BE2C (cell line): ENCODE data around the gene KRTAP10-5.

GRCh38 chr21:43766610-43767337 is 9.3 kb downstream of the CSTB start:
- RRBS: no CpG with 5 or more reads among the region's 27 CpGs

DNA sequence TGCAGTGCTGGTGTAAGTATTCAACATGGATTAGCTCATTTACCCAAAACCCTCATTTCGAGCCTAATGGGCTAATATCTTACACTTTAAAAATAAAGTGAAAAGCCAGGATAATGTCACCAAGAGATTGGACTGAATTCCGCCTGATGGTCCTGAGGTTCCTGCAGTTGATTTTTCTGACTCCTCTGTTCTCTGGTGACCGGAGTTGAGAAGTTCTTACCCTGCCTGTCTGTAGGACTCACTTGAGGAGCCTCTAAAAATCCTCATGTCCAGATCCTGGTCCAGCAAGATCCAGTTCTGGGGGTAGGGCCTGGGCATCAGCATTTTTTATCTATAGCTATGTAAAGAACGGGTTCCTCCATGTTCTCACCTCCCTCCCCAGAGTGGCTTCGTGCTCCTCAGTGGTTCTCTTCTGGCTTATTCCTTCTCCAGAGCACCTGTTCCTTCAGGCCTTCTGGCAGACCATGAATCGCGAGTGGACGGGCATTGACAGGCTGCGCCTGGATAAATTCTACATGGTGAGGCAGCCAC is 3.6 kb downstream of the RRP1 start:
- RRBS: no CpG with 5 or more reads among the region's 9 CpGs

GRCh38 chr21:43854958-43855742 is 9.9 kb upstream of the AGPAT3 start:
- RRBS: 85% methylated on average over 3 of the region's 18 CpGs

DNA sequence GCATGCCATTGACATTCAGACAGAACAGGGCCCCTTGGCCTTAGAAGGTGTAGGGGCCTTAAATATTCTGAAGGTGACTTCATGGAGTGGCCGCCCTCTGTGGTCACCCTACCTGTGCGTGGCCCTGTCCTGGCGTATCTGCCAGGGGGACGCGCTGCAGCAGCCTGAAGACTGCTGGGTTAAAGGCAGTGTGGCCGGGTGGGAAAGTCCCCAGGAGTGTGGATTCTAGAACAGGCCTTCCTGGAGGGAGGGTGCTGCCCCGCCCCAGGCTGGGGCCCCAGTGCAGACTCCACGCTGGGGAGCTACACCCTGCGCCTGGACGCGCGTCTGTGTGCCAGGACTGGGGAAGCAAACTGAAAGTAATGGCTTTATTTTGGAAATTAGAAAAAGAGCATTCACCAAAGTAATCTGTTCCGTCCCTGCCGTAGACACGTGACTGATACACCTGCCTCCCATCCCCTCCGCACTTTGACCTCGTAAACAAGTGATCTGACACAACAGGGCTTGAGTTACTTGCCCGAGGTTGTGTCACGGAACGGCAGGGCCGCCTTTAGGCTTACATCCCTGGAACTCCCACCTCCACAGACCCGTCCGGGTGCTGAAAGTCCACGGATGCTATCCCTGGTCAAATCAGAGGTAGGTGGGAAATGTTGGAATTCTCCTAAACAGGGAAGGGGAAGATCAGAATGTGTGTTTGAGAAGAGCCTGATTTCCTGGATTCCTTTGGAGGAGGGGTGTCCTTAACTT is 1.9 kb downstream of the AGPAT3 start:
- RRBS: no CpG with 5 or more reads among the region's 24 CpGs

- RRBS: no CpG with 5 or more reads among the region's 13 CpGs
Observed at GRCh38 chr21:43909851-43910349, 44.9 kb downstream of the AGPAT3 start.

DNA sequence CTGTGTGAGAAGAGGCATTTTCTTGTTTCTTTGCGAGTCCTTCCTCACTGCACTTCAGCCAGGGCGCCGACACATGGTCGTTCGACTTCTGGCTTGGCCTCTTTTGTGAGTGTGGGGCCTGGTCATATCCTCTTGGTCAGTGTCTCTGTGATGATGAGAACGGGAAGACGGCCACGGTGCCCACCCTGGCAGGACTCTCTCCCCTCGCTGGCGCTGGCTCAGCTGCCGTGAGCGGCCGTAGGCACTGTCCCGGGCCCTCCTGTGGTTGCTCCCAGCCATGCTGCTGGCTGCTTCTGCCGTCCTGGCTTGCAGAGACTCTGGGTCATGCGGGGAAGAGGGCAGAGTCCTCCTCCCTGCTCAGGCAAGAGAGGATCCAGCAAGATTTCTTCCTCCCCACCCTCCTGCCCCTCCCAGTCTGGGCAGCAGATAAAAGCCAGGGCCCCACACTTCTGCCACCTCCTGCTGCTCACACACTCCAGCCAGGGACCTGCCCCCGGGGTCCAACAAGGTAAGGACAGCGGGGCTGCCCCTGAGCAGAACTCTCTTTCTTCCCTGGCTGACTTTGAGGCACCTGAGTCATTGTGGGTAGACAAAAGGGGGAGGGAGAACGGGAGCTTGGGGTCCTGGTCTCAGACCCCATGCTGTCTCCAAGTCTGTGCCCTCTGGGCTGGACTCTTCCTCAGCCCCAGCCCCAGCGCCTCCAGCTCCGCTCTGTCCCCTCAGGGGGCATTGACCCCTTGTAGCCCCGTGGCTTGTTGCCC is 60.1 kb downstream of the AGPAT3 start:
- RRBS: no CpG with 5 or more reads among the region's 22 CpGs

- RRBS: no CpG with 5 or more reads among the region's 4 CpGs
Observed at GRCh38 chr21:43962887-43963349, 49.2 kb upstream of the TRAPPC10 start.

DNA sequence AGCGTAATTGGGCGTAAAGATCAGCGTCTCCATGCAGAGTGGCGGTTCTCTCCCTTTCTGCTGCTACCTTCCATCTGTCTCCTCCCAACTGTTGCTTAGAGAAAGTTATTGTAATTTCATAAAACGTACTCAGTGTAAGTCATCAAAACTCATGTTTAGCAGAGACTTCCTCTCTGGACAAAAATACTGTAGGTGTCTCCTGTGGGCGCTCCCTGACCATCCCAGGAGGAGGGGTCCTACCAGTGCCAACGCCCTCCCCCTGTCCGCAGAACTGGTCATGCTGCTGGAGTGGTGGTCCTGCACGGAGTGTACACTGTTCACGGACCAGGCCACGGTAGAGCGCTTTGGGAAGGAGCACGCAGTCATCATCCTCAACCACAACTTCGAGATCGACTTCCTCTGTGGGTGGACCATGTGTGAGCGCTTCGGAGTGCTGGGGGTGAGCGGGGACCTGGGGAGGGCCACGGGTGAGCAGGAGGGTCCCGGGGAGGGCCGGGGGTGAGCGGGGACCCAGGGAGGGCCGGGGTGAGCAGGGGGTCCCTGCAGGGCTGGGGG is 44.4 kb upstream of the TRAPPC10 start:
- RRBS: no CpG with 5 or more reads among the region's 23 CpGs

DNA sequence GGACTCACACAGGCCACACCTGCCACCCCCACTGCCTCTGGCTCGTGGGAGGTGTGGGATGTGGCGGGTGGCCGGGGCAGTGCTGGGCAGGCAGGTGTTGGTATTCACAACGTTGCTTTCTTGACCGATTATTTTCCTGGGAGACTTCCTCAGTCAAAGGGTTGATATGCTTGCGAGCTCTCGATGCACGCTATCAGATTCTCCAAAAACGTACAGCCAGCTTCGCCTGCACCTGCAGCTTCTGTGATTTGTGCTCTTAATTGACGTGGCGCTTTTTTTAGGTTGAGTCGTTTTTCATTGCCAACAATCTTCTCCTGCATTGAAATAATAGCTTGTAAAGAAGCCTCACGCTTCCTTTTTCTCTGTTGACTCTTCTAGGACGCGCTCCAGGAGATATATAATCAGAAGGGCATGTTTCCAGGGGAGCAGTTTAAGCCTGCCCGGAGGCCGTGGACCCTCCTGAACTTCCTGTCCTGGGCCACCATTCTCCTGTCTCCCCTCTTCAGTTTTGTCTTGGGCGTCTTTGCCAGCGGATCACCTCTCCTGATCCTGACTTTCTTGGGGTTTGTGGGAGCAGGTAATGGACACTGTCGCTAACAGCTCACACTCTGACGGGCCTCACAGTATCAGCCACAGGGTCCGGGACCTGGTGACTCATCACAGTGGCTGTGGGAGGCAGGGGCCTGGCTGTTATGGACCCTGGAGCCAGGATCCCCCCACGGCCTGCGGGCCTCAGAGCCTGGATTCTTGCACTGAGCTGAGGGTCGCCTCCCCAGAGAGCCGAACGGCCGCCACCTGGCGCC is 31.3 kb upstream of the TRAPPC10 start:
- RRBS: no CpG with 5 or more reads among the region's 30 CpGs

- RRBS: 91% methylated on average over 7 of the region's 46 CpGs
Observed at GRCh38 chr21:43982058-43983028, 29.8 kb upstream of the TRAPPC10 start.

GRCh38 chr21:43984938-43985918 is 26.9 kb upstream of the TRAPPC10 start:
- RRBS: no CpG with 5 or more reads among the region's 38 CpGs

- RRBS: no CpG with 5 or more reads among the region's 12 CpGs
Observed at GRCh38 chr21:44055420-44056437, 43.6 kb downstream of the TRAPPC10 start.

DNA sequence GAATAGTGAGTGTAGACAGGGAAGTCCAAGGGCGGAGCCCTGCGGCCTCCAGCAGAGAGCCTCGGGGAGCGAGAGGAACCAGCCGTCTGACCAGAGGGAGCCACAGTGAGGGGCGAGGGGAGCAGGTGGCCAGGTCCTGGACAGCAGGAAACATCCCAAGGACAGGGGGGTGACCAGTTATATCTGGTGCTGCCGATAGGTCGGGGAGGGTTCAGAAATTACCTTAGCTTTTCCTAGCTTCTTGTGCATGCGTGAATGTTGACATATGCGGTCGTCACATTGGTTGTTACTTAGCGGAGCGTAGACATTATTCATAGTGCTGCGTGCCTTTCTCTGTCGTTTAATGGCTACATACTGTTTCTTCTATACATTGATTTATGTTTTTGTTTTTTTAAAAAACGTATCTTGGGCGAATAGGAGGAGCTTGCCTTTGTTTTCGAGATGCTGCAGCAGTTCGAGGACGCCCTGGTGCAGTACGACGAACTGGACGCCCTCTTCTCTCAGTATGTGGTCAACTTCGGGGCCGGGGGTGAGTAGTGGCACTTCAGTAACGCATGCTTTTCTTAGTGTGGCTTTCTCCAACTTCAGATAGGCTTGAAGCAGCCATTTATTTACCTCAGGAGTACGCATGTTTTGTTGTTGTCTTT is 46.7 kb downstream of the TRAPPC10 start:
- RRBS: no CpG with 5 or more reads among the region's 27 CpGs

DNA sequence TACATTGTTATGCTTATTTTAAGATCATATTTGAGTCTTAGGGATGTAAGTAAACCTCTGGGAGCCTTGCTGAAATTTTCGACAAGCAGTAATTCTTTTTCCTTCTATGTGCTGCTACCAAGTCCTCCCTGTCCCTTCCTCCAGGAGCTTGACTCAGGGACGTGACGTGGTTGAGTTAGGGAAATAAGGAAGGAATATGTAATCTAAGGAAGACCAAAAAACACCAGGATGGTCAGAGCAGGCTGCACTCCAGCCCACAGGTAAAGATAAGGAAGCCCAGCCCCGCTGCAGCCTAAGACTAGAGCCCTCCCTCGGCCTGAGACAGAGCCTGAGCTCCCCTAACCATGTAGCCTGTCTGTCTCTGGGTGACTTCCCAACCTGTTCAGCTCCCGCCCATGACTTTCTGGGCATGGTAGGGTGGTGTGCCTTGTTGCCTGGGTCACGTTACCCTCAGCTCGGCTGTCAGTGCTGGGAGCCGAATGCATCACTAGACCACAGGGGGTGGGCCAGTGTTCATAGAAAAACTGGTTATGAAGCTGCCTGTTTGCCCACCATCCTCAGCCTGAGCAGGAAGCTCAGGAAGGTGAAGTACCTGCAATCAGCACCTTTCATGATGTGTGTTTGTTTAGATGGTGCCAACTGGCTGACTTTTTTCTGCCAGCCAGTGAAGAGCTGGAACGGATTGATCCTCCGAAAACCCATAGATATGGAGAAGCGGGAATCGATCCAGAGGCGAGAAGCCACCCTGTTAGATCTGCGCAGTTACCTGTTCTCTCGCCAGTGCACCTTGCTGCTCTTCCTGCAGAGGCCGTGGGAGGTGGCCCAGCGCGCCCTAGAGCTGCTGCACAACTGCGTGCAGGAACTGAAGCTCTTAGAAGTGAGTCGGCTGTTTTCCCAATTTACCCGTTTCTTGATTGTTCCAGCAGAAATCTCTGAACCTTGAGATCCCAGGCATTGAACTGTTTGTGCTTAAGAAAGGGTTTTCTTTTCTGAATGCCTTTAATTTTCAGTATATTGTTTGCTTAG is 44.0 kb upstream of the PWP2 start:
- RRBS: no CpG with 5 or more reads among the region's 22 CpGs

- RRBS: no CpG with 5 or more reads among the region's 25 CpGs
Observed at GRCh38 chr21:44082571-44083442, 24.4 kb upstream of the PWP2 start.

- RRBS: no CpG with 5 or more reads among the region's 29 CpGs
Observed at GRCh38 chr21:44089134-44090210, 17.7 kb upstream of the PWP2 start.

DNA sequence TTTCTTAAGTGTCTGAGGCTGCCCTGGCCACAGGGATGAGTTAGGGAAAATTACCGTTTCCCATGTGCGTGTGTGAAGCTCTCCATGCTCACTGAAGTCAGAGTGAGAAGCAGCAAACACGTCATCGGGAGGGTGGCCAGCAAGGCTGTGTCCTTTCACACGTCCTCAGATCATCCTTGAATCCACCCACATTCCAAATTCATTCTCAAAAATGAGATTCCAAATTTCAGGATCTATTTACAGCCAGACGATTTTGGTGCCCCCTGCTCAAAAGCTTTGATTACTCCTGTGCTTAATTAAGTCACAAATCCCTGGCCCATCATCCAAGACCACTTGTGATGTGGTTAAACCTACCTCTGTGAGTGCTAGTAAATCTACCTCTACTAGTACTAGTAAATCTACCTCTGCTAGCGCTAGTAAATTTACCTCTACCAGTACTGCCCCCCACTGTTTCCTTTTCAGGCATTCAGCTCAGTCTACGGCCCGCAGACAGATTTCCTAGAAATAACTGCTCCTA is 28.7 kb downstream of the LRRC3 start:
- RRBS: no CpG with 5 or more reads among the region's 9 CpGs

GRCh38 chr21:44517128-44517789 is 22.7 kb downstream of the KRTAP10-1 start:
- RRBS: no CpG with 5 or more reads among the region's 9 CpGs

DNA sequence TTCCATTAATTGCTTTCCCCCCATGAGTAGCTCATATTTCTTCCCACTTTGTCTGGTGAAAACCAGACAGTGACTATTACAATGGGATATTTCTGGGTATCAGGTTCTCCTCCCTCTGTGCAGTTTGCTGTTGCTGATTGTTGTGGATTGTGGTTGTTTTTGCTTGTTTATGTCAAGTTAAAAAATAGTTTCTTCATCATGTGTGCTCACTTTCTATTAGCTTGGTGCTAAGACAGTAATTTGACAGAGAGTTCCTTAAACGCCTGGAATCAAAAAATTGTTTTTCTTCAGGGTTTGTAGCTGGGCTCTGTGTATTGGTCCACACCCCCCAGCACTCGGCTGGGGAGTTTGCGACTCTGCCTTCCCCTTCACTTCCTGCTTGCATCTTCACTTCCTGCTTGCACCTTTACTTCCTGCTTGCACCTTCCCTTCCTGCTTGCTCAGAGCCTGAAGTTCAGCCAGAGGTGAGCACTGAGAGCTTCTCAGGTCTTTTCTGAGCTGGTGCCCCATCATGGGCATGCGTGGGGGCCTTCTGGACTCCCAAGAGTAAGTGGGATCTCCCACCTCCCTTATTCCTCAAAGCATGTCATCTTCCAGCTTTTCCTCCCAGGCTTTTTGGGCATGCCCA is 3.8 kb downstream of the KRTAP10-2 start:
- RRBS: no CpG with 5 or more reads among the region's 4 CpGs

- RRBS: no CpG with 5 or more reads among the region's 21 CpGs
Observed at GRCh38 chr21:44580249-44580926, at the start of gene KRTAP10-5. KRTAP10-5 (minus strand) TSS chr21:44580604.